Skin of body (tissue), 2 donors: ENCODE measurements around the genes CCDC149 and ANAPC4.

- RAMPAGE, long total RNA = no peak
Observed at GRCh38 chr4:24912007-24913230, at the start of gene CCDC149. CCDC149 (minus strand) TSS chr4:24913042.

GRCh38 chr4:25088127-25089046 is 57.6 kb upstream of the LGI2 start:
- RAMPAGE, long total RNA = no peak

- RAMPAGE, long total RNA = no peak
Observed at GRCh38 chr4:25158673-25159248, 1.5 kb downstream of the SEPSECS start.

GRCh38 chr4:25213179-25213770 is 20.6 kb upstream of the PI4K2B start:
- RAMPAGE, long total RNA = no peak

DNA sequence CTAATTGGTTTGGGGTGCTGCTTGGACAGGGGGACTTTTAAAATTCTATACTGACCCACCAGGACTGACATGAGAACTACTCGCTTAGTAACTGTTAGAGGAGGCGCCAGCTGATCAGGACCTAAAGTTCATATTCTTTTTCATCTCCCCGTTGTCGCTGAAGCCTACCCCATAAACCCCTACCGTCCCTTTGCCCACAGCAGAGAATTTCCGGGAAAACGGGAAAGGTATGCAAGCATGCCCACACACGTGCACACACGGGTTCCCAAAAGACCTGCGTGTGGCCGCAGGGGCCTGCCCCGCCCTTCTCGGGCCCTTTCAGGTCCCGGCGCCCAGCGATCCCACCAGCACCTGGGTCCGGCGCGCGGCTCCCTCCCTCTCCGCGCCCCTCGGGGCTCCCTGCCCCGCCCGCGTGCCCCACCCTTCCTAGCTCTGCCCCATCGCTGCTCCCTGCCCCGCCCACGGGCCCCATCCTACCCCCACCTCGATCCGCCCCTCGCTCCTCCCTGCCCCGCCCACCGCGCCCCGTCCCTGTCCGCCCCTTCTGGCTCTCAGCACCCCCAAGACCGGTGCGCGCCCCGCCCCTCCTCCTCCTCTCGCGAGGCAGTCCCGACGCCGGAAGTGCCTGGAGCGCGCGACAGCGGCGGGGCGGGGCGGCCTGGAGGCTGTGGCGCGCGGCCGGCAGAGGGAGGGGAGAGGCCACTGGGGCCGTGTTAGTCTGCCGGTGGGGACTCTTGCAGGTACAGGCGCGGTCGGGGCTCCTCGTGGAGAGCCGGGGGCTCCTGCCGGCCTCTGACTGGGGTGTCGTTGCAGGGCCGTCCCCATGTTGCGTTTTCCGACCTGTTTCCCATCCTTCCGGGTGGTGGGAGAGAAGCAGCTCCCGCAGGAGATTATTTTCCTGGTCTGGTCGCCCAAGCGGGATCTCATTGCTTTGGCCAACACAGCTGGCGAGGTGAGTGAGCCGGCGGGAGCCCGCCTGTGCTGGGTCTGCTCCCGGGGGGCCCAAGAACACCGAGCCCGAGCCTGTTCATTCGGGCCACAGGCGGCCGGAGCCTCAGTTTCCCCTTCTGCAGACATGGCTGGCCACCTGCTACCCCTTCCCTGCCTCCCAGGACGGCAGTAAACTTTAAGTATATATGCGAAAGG is at the start of gene ANAPC4:
TSS of gene ANAPC4 (plus strand) at position 659 of the 1,146 bp plus-strand sequence.
- RAMPAGE, long total RNA = no peak

DNA sequence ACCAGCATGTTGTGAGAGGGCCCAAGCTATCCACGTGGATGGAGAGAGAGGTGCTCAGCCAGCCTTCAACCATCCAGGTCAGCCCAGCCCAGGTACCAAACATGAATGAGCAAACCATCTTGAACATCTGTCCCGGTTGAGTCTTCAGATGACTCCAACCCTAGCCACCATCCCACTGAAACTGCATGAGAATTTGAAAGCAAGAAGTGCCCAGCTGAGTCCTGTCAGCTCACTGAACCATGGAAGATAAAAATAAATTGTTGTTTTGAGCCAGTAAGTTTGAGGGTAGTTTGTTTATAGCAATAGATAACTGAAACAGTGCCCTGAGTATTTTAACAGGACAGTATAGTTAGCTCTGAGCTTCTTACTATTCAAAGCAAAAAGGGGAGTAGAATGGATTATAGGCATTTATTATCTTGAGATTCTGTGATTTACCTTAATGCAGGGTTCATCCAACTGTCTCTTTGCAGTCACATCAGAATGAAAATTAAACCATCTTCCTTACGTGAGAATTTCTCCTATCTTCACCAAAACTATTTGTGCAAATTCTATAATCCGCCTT is 7.4 kb upstream of the SEL1L3 start:
- RAMPAGE, long total RNA = no peak

DNA sequence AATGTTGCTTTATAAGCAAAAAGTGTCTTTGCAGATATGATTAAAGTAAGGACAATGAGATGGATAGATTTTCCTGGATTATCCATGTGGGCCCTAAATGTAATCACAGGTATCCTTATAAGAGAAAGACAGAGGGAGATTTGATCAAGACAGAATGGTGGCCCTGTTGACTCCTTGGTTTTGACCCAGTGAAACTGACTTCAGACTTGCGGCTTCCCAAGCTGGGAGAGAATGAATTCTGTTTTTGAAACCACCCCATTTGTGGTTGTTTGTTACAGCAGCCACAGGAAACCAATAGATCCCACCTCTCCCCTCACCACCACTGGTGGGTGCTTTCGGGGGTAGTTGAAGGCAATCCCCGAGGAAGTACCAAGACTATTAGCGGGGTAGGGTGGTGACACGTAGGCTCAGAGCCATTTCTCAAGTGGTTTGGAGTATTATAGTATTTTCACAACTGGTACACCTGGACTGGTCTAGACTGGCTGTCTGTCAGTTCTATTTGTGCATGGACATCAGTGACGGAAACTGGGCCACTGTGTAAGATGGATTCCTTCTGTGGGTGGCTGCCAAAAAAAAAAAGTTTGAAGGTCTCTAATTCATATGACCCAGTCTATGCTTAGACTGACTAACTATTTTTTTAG is 189.1 kb upstream of the RBPJ start:
- RAMPAGE, long total RNA = no peak

GRCh38 chr4:26288105-26288948 is 32.5 kb upstream of the RBPJ start:
- RAMPAGE, long total RNA = no peak

DNA sequence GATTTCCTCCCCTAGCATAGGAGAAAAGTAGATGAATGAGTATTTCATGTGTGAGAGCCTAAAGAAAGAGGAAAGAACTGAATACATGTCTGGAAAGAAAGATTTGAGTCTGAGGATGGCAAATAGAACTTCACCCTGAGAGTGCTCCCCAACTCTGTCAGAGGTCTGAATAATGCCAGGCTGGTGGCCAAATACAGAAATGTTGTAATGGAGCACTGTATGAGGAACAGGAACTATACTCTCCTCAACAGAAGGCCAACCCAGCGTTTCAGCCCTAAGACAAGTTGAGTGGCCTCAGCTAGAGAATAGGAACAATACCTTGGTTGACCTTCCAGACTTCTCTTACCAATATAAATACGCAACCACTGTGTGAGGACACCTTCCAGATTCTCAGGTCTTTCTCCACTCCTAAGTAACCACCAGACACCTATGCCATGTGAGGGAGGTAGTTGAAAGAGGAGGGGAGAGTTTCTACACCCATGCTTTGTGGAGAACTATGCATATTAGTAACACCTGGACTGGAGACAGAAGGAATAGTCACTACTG is 94.5 kb upstream of the STIM2 start:
- RAMPAGE, long total RNA = no peak

DNA sequence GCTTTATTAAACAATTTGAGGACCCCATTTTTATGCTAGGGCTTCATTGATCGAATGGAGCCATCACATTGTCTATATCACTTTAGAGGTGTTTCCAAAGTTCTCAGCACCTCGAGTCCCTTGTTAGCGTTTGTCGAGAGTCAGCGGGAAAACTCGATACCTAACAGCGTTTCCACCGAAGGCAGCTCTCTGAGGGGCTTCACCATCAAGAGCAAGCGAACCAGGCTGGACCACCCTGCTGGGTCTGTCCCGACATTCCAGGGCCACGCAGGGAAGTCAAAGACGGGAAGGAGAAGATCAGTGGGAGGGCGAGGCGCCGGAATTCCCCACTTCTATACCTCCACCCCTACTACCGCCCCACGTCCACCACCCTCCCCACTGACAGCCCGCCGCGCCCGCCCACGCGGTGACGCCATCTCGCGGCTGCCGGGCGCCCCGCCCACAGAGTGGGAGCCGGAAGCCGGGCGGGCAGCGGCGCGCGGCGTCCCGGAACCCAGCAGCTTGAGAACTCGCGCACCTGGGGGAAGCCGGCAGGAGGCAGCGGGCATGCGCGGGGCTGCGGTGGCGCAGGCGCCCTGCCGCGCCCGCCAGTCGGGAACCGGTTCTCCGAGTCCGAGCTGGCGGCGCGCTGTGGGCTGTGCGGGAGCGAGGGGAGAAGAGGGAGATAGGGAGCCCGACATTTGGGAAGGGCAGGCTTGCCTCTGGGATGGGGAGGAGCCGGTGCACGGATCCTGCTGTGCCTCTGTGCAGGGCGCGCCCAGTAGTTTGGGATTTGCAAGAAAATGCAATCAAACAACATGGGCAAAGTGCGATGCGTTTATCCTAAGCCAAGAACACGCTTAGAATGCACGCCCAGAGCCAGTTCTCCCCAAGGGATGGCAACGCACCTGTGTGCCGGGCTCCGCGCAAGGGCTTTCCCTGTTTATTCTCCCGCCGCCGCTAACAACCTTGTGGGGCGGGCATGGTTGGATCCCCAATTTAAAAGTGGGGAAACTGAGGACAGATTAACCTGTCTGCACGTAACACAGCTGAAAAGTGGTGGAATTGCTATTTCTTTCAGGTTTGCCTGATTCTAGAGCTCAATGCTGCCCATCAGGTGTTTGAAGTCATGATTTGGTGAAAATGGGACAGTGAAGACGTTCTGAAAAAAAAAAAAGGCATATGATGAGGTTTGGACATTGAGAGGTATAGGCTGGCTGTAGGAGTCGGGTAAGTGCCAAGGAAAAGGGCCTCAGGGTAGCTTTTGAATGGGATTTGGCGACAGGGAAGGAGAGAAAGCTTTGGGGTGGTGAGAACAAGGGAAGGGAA is 3.0 kb upstream of the STIM2 start:
- RAMPAGE, long total RNA = no peak

GRCh38 chr4:26861080-26861724 is 561 bp downstream of the STIM2 start:
- RAMPAGE, long total RNA = no peak

GRCh38 chr4:27024408-27025137 is 163.9 kb downstream of the STIM2 start:
- RAMPAGE, long total RNA = no peak

GRCh38 chr4:27088510-27088848 is 227.8 kb downstream of the STIM2 start:
- RAMPAGE, long total RNA = no peak

GRCh38 chr4:28402771-28403166 is 1542.1 kb downstream of the STIM2 start:
- RAMPAGE, long total RNA = no peak

DNA sequence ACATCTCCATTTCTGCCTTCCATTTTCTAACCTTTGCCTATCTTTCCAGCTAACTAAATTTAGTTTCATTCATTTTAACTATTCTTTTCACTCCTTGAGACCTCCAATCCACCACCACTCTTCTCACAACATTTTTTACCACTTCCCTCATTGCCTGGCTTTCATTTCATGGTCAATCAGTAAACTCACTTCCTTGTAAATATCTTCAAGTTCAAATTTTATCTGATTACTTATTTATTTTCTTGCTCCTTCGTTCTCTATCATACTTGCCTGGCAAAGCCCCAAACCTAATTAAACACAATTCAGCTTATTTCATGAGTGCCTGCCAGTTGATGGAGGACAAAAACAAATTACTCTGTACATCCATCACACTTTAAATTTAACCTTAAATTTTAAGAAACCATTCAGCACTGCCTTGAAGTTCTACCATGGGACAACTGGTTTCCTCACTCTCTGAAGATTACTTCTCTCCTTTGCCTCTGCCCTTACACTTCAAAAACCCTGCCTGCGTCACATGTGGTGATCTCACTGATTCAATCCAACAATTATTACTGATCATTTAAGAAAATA is 168.8 kb downstream of the ARAP2 start:
- RAMPAGE, long total RNA = no peak

GRCh38 chr4:36129022-36130153 is 114.9 kb downstream of the ARAP2 start:
- RAMPAGE, long total RNA = no peak

DNA sequence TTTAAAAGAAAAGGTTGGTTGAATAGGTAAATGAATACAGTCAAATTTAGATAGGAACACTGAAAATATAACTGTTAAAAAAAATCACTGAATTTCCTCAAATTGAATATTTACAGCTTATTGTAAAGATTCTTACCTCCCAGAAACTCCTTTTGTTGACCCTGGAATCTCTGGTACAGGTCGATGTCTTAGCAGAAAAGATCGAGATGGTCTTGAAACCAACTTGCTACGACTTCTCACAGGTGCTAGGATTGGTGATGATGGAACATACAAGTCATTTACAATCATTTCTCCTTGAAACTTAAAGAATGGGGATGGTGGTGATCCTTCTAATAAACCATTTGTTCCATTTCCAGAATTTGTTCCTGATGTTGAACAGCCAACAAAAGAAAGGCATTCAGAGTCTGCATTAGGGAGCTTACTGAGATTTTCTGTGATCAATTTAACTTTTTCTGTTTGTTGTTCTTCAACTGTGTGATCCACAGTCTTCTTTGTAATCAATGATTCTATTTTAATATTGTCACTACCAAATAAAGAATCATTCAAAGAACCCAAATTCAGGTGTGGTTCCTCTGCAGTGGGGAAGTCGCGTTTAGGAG is 15.8 kb downstream of the ARAP2 start:
- RAMPAGE, long total RNA = no peak

GRCh38 chr4:36325371-36325801 is 44.0 kb downstream of the DTHD1 start:
- RAMPAGE, long total RNA = no peak

GRCh38 chr4:37002827-37003113 is 241.8 kb upstream of the NWD2 start:
- RAMPAGE, long total RNA = no peak

- RAMPAGE, long total RNA = no peak
Observed at GRCh38 chr4:37197731-37198114, 46.8 kb upstream of the NWD2 start.